Type B pancreatic cell (in vitro differentiated cells): ENCODE results near the gene FAM117B.

- PRO-cap, result unidirectional peak, plus-strand start at chr2:201233470
Measured at GRCh38 chr2:201233214-201234250, 26.8 kb upstream of the CASP8 start.

DNA sequence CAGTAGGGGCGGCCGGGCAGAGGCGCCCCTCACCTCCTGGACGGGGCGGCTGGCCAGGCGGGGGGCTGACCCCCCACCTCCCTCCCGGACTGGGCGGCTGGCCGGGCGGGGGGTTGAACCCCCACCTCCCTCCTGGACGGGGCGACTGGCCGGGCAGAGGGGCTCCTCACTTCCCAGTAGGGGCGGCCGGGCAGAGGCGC lies 22.7 kb downstream of the CASP8 start:
- PRO-cap, result no peak

DNA sequence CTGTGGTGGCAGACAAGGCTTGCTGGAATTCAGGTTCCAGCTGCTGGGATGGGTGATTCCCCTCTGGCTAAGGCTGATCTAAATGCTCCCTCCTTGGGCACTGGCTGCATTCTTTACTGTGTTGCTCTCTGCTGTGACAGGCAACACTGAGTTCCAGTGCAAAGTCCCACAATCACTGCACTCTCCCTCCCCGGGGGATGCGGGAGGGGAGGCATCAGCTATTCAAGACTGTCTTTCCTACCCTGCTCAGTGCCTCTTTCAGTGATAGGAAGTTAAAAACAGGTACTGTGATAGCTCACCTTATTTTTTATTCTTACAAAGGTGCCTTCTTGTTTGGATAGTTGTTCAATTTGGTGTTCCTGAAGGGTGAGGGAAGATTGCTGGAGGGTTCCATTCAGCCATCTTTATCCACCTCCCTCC lies 14.2 kb downstream of the STRADB start:
- PRO-cap, result no peak

DNA sequence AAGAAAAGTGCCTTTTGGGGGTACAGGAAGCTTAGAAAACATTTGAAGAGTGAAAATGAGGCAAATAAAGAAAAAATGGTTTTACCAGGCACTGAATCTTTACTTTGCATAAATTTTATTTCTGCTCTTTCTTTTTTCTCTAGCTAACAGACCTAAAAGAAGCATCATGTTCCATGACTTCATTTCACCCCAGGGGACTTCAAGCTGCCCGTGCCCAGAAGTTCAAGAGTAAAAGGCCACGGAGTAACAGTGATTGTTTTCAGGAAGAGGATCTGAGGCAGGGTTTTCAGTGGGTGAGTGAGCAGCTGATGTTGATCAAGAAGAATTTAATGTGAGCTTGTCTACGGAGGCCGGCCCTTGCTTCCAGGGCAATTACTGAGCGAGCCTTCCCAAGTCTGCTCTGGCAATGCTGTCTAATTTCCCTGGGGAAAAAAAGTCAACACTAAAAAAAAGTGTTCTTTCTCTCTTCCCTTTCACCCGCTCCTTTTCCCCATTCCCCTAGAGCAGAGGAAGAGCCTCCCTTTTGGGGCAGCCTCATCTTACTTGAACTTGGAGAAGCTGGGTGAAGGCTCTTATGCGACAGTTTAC lies 1.1 kb downstream of the CDK15 start:
- PRO-cap, result no peak

DNA sequence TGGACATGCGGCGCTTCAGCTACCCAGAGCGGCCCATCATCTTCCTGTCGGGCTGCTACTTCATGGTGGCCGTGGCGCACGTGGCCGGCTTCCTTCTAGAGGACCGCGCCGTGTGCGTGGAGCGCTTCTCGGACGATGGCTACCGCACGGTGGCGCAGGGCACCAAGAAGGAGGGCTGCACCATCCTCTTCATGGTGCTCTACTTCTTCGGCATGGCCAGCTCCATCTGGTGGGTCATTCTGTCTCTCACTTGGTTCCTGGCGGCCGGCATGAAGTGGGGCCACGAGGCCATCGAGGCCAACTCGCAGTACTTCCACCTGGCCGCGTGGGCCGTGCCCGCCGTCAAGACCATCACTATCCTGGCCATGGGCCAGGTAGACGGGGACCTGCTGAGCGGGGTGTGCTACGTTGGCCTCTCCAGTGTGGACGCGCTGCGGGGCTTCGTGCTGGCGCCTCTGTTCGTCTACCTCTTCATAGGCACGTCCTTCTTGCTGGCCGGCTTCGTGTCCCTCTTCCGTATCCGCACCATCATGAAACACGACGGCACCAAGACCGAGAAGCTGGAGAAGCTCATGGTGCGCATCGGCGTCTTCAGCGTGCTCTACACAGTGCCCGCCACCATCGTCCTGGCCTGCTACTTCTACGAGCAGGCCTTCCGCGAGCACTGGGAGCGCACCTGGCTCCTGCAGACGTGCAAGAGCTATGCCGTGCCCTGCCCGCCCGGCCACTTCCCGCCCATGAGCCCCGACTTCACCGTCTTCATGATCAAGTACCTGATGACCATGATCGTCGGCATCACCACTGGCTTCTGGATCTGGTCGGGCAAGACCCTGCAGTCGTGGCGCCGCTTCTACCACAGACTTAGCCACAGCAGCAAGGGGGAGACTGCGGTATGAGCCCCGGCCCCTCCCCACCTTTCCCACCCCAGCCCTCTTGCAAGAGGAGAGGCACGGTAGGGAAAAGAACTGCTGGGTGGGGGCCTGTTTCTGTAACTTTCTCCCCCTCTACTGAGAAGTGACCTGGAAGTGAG lies 2.1 kb downstream of the FZD7 start:
- PRO-cap, result no peak

GRCh38 chr2:202295412-202296198 lies 30.0 kb downstream of the NOP58 start:
- PRO-cap, result no peak

DNA sequence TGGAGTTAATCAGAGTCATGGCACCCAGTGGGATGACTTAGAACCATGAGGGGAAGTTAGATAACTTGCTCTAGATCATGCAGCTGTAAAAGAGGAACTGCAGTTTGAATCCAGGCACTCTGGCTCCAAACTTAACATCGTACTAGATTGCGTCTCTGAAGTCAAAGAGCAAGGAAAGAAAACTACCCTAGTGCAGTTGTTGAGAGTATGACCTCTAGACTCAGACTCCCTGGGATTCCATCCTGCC lies 26.3 kb upstream of the FAM117B start:
- PRO-cap, result no peak

- PRO-cap, result unidirectional peak, plus-strand start at chr2:202634533; bidirectional peak, plus-strand start at chr2:202634998, minus-strand start at chr2:202634794
Measured at GRCh38 chr2:202634269-202635239, at the start of gene FAM117B. TSS of gene FAM117B (plus strand) at chr2:202634969.

DNA sequence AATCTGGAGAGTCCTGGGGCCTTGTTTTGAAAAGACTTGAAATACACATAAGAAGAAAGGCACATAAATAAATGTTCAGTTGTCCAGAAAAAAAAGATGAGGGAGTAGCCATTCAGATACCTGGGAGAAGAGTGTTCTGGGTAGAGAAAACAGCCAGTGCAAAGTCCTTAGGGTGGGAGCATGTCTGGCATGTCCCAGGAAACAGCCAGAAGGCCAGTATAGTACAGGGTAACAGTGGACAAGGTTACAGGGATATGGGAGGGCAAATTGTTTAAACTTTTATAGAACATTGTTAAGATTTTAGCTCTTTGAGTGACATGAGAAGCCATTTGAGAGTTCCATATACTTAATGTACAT lies 26.6 kb downstream of the NBEAL1 start:
- PRO-cap, result no peak

- PRO-cap, result no peak
Measured at GRCh38 chr2:203533711-203534508, 1.2 kb downstream of the RAPH1 start.

DNA sequence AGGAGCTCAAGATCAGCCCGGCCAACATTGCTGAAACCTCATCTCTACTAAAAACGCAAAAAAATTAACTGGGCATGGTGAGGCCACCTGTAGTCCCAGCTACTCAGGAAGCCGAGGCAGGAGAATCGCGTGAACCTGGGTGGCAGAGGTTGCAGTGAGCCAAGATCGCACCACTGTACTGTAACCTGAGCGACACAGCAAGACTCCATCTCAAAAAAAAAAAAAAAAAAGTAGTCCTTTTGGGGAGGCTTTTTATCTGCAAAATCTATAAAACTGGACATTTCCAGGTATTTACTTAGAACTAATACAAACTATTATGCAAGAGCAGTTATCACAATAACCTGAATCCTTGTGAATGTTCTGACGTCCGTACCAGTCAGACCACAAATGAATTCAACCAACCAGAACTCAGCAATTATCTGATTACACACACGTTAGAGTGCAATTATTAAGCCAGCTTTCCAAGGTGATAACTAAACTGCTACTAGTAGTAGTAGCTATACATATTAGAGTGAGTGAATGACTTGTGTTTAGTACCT lies 8.8 kb upstream of the RAPH1 start:
- PRO-cap, result no peak

GRCh38 chr2:203683867-203684548 lies 22.4 kb upstream of the CD28 start:
- PRO-cap, result no peak

DNA sequence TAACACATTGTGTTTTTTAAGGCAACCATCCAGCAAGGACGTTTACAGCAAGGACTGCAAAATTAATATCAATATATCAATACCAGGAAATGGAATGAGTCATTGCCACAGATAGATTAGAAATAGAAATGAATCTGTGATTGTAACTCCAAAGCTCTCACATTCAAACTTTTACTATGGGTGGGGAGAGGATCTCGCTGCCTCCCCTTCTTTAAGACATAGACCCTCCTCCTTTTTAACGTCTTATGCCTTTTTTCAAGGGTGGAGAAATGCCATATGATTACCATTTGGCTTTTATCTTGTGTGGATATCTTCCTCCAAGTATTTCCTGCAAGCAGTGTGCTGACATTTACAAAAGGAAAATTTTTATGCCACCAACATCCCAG lies 3.9 kb downstream of the CD28 start:
- PRO-cap, result no peak

DNA sequence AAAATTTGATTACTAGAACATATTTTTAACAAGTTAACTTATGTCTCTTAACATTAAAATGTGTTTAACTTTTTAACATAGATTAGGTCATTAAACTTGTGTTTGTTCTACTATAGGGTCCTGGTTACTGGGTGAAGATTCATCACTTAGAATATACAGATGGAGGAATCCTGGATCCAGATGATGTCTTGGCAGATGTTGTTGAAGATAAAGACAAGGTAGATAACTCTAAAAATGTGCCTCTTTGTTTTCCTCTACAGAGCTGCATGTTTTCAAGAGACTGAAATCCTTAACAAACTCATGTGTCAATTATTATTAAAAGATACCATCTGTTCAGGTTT lies 140.8 kb downstream of the PARD3B start:
- PRO-cap, result no peak

- PRO-cap, result no peak
Measured at GRCh38 chr2:204797822-204798578, 252.7 kb downstream of the PARD3B start.

DNA sequence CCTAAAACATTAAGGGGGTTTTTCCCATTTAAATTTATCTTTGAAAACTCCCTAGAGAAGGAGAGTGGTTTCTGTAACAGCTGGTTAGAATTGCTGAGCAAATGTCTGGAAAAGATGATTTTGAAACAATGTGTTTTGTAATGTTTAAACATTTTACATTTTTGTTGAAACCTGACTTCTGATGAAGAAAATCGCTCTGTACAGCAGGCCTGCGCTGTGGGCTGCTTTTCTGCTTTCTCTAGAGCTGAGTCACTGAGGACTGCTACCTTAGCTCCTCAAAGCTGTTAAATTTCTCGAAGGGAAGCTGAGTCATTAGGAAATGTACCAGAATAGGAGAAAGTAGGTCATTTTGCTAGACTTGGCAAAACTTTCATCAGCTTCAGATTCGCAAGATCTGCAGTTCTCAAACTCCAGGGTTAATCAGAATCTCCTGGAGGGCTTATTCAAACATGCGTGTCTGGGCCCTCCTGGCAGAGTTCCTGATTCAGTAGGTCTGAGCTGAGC lies 297.4 kb downstream of the PARD3B start:
- PRO-cap, result no peak

GRCh38 chr2:204873416-204873888 lies 328.2 kb downstream of the PARD3B start:
- PRO-cap, result no peak

GRCh38 chr2:204905319-204905814 lies 360.1 kb downstream of the PARD3B start:
- PRO-cap, result no peak

DNA sequence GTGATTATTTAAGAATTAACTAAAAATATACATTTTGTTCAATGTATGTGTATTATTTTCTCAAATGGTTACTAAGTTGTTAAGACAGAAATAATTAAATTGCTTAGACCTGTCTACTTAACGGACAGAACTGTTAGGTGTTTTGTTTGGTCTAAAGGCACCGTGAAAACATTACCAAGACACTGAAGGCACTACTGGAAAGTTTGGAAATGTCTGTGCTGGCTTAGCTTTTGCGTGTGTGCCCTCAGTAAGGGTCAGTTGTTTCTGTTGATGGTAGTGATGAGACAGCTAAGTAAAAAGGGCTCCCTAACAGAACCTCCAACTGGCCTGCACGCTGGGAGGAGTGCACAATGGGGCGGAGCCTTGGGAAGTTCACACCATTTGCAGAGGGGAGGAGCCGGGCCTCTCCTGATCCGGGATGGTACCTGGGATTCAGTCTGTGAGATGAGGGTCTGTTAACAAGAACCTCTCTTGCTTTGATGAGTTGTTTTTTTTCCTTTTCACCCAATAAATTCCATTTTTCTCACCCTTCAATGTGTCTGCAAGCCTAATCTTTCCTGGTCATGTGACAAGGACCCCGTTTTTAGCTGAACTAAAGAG lies 368.6 kb downstream of the PARD3B start:
- PRO-cap, result no peak

DNA sequence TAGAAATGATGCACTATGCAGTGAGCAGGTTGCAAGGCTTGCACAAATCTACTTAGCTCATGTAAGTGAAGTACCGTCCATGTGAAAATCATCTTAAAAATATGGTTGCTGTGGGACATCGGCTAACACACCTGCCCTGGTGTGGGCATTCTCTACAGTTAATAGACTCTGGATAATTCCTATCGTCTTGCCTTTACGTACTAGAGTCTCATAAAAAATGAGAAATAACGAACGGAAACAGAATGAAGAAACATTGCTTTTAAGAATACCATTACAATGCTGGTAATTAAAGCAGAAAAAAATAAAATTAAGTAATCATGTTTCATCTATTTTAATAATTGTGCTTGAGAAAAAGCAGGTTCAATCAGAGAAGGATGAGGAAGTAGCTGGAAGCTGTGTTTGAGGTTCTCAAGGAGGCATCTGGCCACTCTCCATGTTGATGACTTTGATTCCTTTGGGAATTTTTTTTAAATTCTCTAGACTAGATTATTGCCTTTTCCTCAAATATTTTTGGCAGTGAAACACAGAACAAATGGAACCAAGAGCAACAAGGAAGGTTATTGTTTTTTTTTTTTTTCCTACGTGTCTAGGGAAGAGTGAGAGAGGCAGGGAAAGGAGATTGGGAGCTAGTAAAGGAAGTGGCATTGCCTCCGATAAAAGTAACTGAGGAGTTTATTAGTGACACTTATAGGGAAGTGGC lies 100.0 kb upstream of the NRP2 start:
- PRO-cap, result no peak